Heart (tissue), 3 donors: ENCODE results near the gene NDUFS4.

DNA sequence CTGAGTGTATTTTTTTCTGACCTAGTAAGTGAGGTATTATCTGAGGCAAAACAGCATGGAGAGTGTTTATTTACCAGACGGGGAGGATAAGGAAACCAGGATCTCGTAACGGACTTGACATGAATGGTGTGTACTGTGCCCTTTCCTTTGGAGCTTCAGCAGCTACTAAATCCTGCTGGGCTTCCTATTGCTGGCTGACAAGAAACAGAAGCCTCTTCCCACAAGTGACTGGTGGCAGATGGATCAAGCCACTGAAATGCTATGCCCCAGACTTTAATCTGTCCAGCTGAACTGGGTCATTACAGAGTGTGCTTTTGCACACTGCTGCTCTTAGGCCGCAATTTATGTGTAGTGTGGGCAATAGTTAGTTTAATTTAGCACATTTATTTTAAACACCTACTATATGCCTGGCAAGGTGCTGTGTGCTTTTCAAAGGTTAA is 162.7 kb upstream of the MRPS30 start:
- RAMPAGE, long total RNA, 2 experiments, result no peak in any of the 2 experiments

DNA sequence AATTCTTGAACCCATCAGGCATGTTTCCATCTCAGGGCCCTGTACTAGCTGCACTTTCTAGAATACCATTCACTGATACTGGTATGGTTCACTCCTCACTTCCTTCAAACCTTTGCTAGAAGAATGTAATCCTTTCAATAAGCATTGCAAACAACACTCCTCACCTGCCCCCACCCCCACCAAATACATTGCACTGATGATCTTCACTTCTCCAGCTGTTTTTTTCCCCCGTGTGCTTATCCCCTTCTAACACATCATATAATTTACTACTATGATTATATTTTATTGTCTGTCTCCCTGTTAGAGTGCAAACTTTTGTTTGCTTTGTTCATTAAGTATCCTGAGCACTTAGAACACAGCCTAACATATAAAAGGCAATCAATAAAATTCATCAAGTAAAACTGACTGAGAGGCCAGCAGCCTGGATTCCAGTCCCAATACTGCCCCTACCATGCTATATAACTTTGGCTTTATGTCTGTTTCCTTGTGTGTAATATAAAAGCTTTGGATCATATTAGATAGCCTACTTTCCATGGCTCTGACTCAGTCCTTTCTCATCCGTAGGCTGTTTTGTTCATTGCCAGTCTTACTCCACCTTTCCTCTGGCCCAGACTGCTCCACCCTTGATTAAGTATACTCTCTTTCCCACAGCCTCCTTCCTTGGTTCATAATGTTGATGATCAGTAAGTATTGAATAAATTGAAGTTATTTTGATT is 1.7 kb upstream of the MRPS30 start:
- RAMPAGE, long total RNA, 2 experiments, result no peak in any of the 2 experiments

DNA sequence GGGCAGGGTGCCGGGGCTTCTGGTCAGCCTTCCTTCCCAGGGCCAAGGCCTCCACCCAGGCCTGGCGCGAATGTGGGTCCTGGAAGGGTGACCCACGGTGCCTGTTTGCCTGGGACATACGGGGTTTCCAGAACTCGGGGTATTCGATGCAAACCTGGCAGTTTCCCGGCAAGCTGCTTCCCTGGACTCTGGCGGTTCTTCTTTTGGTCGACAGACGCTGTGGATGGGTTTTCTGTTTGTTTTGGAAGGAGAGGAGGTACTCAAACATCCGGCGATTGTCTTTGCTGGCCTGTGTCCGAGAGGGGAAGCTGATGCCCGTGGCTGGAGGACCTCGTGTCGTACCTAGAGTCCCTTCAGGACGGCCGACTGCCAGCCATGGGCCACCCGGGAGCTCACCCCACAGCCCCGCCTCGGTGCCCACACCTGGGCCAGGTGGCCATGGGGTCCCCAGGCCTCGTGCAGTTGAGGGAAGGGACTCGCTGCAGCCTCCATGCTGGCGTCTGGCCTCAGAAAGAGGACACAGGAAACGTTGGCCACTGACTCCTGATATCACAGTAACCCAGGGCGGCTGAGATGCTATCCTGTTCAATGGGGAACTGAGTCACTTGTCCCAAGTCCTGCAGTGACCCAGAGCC is 257.0 kb downstream of the PARP8 start:
- RAMPAGE, long total RNA, 2 experiments, result start-site peak on the minus strand in 1 of 2 experiments, centred at position 207 of the sequence, 5 reads per replicate

DNA sequence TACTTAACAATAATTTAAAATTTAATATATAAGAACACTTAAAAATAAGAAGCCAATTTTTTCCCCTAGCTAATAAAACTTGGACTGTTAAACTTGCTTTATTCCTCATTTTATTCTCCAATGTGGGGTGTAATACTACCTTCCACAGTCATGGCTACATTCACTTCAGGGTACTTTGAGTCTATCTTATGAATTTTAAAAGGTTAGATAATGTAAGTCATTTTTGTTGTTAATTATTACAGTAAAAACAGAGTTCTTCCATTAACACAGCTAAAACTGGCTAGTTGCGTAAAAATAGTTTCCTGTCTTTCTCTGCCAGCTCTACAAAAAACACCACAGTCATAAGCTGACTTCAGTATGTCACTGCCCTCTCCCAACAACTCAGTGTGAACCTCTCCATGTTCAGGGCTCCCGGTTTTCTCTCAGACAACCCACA is 84.9 kb upstream of the ITGA1 start:
- RAMPAGE, long total RNA, 2 experiments, result no peak in any of the 2 experiments

DNA sequence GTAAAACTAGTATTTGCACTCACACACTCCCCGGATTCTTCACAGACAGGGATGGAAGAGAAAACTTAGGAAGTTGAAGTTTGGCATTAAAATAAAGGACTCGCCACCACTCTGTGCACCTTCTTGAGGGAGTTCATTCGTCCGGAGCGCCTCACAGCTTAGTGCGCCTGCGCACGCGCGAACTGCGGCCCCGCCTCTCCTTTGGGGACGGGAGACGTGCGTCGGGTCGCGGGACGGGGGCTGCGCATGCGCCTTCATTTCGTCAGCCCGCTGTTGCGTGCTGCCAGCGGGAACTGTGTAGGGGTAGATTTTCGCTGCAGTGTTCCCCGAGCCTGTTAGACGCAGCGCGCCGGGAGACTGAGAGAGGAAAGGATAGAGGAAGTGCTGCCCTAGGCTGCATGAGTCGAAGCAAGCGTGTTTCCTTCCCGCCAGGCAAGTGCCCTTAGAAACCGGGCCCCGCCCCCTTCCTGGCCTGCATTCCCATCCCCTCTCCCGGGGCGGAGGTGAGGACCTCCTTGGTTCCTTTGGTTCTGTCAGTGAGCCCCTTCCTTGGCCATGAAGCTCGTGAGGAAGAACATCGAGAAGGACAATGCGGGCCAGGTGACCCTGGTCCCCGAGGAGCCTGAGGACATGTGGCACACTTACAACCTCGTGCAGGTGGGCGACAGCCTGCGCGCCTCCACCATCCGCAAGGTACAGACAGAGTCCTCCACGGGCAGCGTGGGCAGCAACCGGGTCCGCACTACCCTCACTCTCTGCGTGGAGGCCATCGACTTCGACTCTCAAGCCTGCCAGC is 12.3 kb downstream of the ITGA1 start:
- RAMPAGE, long total RNA, 2 experiments, result no peak in any of the 2 experiments

- RAMPAGE, long total RNA, 2 experiments, result no peak in any of the 2 experiments
Observed at GRCh38 chr5:52804321-52805362, 16.9 kb downstream of the ITGA1 start.

DNA sequence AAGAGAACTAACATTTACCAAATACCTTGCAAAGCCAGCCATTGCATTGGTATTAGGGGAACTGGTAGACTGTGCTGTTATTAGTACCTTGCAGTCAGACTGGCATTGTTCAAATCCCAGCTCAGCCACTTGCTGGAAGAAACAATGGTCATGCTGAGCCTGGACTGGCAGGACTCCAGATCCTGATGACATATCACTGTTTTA is 26.1 kb downstream of the ITGA1 start:
- RAMPAGE, long total RNA, 2 experiments, result no peak in any of the 2 experiments

DNA sequence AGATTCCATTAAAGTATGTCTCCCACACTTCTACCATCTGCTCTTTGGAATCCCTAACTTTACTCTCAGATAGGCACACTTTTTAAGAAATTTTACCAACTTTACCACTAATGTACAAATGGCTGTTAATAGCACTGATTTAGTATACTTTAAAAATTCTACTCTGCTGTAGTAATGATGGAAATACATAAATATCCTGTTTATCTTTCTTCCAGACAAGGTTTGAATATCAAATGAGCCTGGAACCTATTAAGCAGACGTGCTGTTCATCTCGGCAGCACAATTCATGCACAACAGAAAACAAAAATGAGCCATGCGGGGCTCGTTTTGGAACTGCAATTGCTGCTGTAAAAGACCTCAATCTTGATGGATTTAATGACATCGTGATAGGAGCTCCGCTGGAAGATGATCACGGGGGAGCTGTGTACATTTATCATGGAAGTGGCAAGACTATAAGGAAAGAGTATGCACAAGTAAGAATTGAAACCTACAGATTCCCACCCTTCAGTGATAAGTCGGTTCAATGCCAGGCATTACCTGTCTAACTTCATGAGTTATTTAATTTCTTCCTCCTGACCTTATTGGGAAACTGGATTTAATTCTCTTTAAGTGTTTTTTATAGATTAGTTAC is 79.1 kb upstream of the ITGA2 start:
- RAMPAGE, long total RNA, 2 experiments, result no peak in any of the 2 experiments

- RAMPAGE, long total RNA, 2 experiments, result start-site peak on the plus strand in 2 of 2 experiments, at chr5:53560638-53560675 at its widest, 1,510 to 10,174 reads per replicate
Observed at GRCh38 chr5:53560282-53561553, at the start of gene NDUFS4. Gene NDUFS4 (plus strand): TSS chr5:53560639.

- RAMPAGE, long total RNA, 2 experiments, result no peak in any of the 2 experiments
Observed at GRCh38 chr5:53779617-53780180, 219.3 kb downstream of the NDUFS4 start.

- RAMPAGE, long total RNA, 2 experiments, result no peak in any of the 2 experiments
Observed at GRCh38 chr5:53985355-53986187, 324.8 kb downstream of the ARL15 start.

DNA sequence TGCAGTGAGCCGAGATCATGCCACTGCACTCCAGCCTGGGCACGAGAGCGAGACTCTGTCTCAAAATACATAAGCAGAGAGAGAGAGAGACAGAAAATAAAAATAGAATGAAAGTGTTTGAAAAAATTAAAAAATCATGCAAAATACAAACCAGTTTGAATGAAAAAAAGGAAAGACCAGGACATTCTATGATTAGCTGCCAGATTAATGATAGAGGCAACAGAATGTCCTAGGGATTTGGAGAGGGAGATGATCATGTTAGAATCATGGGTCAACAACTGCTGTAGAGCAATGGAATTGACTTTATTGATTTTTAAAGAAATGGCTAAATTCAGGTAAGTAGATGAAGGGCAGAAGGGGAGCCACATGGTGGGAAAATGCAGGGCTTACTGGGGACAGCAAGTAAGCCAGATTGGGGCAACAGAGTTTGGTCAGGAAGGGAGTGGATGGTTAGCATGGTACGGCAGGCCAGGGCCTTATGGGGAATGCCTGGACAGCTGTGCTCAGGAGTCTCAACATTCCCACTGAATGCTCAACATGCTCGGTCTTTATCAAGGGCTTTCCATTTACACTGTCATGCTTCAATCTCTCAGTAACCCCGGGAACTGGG is 263.8 kb downstream of the ARL15 start:
- RAMPAGE, long total RNA, 2 experiments, result no peak in any of the 2 experiments

DNA sequence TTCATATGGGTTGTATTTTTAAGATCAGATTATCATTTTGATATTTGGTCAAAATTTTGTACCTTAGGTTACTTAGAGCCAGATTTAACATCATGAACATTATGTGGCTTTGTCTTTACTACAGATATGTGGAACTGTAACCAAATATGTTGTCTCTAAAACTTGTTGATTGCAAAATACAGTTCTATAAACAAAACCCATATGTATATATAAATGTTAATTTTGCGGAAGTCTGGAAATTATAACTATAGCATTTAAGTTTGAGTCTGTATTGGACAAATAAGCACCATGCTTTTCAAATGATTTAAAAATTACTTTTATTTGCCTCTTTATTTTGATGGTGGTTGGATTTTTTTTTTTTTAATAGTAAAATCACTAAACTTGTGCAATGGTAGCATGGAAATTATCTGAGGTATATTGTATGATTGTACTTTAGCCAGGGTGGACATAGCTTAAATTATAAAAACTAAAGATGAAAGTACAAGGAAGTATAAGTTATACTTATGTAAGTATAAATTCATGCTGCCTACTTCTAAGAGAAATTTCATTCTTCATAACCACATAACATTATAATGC is 27.6 kb downstream of the SNX18 start:
- RAMPAGE, long total RNA, 2 experiments, result no peak in any of the 2 experiments

DNA sequence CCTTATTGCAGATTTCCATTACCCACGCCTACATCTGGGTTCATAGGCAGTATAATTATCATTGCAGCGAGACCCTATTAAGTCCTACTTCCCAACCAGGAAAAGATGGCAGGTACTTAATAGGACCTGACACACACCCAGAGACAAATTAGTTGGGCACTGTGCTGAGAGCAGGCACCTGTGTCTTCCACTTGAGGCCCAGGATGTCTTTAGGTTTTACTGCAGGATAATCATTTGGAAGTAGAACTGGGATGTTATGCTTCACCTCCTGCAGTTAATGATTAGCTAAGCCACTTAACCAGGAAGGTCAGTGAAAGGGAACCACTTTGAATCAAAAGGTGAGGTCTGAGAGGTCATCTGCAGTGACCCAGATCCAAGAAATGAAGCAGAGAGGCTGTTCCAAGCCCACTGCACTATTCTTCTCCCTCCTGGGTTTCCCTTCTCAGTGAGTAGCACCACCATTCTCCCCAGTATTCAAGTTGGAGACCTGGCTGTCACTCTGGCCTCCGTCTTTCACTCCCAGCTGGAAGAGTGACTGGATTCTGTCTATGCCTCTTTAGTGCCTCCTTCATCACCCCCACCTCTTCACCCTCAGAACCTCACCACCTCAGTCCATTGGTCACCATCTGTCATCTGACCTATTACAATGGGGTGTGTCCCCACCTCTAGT is 110.5 kb downstream of the SNX18 start:
- RAMPAGE, long total RNA, 2 experiments, result no peak in any of the 2 experiments

GRCh38 chr5:54645967-54646655 is 128.6 kb downstream of the SNX18 start:
- RAMPAGE, long total RNA, 2 experiments, result no peak in any of the 2 experiments

GRCh38 chr5:54737688-54738590 is 220.4 kb downstream of the SNX18 start:
- RAMPAGE, long total RNA, 2 experiments, result no peak in any of the 2 experiments

GRCh38 chr5:54753638-54753837 is 231.9 kb downstream of the ESM1 start:
- RAMPAGE, long total RNA, 2 experiments, result no peak in any of the 2 experiments

- RAMPAGE, long total RNA, 2 experiments, result no peak in any of the 2 experiments
Observed at GRCh38 chr5:54774510-54774724, 211.0 kb downstream of the ESM1 start.

DNA sequence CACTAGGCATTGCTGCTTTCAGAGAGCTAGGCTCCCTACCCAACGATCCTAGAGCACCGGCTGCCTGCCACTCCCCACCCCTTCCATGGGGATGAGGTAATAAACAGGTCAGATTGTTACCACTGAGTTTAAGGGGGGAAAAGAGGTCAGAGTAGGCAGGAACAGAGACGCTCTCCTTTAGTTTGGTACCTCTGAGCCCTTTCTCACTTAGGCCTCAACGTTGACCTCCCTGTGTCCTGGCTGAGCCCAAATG is 462 bp upstream of the PLPP1 start:
- RAMPAGE, long total RNA, 2 experiments, result no peak in any of the 2 experiments

DNA sequence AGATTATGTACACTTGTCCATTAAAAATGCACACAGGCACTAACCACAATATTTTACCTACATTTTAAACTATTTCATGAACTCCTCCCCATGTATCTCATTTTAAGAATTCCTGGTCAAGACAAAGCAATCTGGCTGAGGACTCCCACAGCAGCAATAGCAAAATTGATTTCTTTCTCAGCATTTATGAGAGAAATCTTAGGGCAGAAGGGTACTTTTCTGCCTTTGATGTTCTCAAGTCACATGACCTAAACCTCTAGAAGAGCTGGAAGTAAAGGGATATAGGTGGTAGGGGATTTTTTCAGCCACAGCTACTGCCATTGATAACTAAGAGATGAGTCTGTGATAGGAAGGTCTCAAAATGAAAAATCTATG is 35.7 kb downstream of the IL6ST start:
- RAMPAGE, long total RNA, 2 experiments, result no peak in any of the 2 experiments